Left lung (tissue), 1 donor: ENCODE data around the genes KY, A4GNT and FOXL2.

DNA sequence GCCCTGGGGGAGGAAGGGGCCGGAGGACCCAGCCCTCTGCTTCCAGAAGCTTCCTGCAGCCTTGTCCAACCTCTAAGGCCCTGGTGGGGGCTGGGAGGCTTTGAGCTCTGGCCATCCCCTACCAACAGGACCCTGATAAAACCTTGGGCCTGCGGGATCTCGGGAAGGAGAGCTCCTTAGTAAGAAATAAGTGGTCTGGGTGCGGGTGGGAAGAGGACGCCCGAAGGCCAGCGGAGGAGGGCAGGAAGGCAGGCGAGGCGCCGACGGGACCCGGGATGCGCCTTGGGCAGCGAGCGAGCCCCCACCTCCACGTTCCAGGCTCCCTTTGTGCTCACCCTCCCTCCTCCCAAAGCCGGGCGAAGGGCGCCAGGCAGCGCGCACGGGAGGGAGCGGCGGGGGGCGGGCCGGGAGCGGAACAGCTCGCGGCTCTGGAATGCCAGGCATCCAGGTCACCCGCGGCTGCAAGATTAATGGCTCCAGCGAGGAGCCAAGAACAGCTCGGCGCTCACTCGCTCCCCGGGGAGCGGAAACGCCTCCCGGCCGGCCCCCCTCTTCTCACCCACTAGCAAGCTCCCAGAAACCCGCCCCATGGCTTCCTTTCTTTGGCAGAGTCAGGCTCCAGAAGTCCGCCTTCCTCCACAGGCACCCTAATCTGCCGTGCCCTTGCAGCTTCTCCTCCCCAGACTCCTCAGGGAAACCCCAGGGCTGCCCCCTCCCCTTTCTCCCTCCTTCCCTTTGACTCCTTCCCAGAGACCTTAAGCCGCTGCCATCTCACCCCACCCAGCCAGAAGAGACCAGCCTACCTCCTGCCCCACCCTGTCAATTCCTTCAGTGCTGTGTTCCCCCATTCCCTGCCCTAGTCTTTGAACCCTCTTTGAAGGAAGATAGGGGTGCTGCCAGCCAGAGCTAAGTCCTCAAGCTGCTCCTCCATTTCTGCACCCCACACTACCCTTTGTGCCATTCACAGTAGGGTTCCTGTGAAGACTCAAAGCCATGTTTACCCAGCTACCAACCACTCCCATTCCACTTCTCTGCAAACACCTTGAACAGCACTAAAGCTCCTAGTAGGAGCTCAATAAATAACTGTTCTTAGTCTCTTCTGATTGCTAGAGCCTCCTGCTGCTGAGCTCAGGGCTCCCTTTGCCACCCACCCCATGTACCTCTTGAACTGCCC, 10.0 kb downstream of the AMOTL2 start:
- PRO-cap = bidirectional peak, plus-strand start at position 470 of the sequence, minus-strand start at position 466 of the sequence

- PRO-cap = bidirectional peak, plus-strand start at chr3:134374241, minus-strand start at chr3:134374254
Observed at GRCh38 chr3:134373959-134374312, 311 bp downstream of the AMOTL2 start.

- PRO-cap = no peak
Observed at GRCh38 chr3:134650731-134651529, at the start of gene KY. KY (minus strand) TSS chr3:134651022.

- PRO-cap = no peak
Observed at GRCh38 chr3:134666409-134666961, 15.7 kb upstream of the KY start.

DNA sequence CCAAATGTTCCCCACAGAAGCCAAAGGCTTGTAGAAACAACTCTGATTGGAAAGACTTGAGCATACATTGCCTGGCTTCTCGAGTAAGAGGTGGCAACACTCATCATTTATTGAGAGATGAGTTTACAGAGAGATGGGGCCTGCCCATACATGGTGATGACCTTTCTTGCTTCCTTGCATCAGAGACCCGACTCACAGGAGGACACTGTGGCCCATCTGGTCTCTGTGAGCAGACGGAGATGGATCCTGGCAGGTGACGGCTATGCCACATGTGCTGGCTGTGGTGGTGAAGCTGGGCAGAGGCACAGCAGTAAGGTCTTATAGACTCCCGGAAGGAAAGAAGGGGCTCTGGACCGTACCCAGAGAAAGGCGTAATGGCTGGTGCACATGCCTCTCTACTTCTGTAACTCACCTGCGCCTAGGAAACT, 44.5 kb upstream of the KY start:
- PRO-cap = no peak

GRCh38 chr3:135155688-135156332, 360.8 kb downstream of the EPHB1 start:
- PRO-cap = no peak

- PRO-cap = no peak
Observed at GRCh38 chr3:135439110-135439919, 526.2 kb upstream of the PPP2R3A start.

DNA sequence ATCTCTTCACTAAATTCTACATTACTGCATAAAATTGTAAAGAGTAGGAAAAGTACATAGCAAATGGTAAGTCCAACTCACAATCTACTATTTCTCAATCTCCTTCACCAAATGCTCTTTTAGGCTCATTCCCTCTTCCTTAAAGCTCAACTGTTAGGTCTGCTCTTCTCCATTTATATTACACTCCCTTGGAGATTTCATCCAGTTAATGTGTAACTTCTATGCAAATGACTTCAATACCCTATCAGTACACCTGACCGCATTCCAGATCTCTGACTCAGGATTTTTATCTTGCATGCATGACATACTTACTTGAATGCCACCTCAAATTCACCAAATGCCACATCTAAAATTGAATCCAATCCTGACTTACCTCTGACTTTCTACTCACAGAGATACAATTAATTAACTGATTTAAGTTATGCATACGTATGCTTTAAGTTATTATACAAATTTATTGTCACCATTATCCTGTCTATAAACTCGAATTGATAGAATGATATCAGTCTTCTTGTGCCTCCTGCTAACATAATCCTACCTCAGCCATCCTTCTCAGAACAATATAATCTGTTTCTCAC, 127.0 kb downstream of the STAG1 start:
- PRO-cap = unidirectional peak, minus-strand start at position 148 of the sequence; unidirectional peak, minus-strand start at position 180 of the sequence

DNA sequence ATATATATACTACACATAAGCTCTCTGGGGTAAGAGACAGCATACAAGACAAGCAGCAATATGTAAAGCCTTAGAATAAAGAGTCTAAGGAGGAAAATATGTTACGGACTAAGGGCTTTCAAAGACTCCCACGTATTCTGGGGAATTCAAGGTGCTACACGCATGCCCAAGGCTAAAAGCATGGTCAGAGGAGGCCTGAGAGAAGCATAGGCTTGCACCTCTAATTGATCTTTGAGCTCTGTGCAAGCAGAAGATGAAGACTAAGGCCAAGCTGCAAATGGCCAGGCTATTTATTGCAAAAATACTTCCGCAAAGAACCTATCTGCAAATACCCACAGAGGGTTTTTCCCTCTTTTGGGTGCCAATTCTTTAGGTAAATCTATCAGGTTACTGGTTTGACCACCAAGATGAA, 119.6 kb downstream of the STAG1 start:
- PRO-cap = no peak

- PRO-cap = no peak
Observed at GRCh38 chr3:136648632-136649398, 103.4 kb downstream of the STAG1 start.

GRCh38 chr3:137242972-137243386, 285.2 kb downstream of the IL20RB start:
- PRO-cap = no peak

DNA sequence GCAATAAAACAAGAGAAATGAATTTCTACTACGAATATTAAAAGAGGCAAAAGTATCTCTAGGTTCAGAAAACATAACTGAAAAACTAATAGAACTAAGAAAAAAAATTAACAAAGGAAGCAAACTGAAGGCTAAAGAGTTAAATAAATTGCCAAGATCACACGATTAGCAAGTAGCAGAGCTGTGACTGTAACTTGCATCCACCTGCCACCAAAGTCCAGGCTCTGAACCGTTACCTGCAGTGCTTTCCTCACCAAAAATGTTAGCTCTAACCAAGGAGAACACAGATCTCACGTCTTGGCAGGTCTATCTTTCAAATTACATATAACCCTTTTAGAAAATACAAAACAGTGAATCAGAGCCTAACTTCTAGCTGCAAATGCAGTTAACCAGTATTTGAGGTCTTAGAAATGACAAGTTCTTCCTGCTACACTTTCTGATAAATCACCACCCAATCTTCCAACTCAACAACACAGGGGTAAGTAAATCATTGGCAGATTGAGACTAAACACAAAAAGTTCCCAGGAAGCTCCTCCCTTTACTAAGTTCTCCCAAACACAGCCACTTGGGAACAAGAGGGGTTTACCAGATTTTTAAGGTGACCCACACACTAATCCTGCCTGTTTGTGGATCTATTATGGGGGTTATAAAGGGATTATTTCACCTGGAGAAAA, at the start of gene A4GNT:
TSS of gene A4GNT (minus strand) at position 415 of the 674 bp plus-strand sequence.
- PRO-cap = no peak

GRCh38 chr3:138195518-138196155, 8.5 kb downstream of the ARMC8 start:
- PRO-cap = no peak

- PRO-cap = no peak
Observed at GRCh38 chr3:138749396-138750112, 85.2 kb downstream of the PIK3CB start.

GRCh38 chr3:138832649-138833095, 2.1 kb downstream of the PIK3CB start:
- PRO-cap = no peak

DNA sequence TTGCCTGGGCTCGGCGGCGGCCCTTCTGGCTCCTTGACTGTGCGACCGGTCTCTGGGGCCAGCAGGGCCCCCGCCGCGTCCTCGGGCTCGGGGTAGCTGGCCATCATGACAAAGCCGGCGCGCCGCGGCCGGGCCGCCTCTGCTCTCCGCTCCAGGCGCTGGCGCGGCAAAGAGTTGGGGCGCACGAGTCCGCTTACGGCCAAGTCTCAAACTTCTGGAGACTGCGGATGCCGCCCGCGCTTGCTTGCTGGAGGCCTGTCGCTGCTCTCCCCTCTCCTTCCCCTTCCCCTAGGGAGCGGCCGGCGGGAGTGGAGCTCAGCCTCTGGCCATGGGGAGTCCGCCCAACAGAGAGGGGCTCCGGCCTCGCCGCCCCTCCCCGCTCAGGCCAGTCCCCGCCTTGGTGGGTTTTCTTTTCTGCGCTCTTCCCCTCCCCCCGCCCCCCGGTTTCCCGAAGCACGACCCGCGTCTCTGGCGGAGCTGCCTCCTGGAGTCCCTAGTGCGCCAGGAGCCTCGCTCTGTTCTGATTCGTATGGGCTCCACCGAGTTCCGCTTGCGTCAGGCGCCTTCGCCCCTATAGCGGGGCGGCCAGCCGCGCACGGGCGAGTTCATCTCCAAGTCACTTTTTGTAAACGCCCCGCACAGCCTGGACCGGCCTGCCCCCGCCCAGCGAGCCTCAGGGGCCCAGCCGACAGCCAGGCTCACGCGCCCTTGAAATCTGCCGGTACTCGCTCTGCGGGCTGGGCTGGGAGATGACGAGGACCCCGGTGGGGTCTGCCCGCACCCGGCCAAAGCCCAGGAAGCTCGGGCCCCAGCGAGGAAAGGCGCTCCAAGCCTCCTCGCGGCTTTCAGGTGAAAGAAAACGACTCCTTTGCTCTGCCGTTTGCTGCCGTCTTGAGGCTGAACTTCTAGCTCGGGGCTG, at the start of gene FOXL2:
TSS of gene FOXL2 (minus strand) at position 522 of the 919 bp plus-strand sequence.
- PRO-cap = no peak

GRCh38 chr3:139329134-139329811, 14.5 kb upstream of the MRPS22 start:
- PRO-cap = no peak

DNA sequence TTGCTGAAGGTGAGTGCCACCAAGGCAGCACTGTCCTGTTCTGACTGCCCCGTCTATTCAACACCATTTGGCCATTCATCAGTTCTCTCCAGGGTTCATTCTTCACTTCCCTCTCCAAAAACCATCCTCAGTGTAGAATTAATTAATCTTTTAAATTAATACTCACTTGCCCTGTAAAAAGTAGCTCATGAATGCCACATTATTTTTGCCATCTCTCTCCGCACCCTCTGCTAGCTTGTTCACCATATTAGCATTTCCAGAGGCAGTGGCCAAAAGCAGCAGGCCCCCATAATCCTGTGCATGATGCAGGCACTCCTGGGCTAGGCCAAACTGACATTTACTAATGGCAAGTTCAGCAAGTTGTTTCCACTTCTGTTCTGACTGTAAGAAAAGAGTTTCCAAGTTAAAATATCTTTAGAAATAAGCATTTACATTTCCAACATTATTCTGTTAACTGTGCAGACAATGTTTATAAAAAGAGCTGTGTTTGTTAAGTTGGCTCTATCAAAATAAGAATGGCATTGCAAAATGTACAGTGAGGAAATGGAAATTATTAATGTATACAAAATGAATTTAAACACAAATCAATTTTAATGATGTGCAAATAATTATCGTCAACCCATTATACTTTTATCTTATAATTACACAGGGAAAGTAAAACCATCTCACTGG, 17.2 kb downstream of the MRPS22 start:
- PRO-cap = no peak

DNA sequence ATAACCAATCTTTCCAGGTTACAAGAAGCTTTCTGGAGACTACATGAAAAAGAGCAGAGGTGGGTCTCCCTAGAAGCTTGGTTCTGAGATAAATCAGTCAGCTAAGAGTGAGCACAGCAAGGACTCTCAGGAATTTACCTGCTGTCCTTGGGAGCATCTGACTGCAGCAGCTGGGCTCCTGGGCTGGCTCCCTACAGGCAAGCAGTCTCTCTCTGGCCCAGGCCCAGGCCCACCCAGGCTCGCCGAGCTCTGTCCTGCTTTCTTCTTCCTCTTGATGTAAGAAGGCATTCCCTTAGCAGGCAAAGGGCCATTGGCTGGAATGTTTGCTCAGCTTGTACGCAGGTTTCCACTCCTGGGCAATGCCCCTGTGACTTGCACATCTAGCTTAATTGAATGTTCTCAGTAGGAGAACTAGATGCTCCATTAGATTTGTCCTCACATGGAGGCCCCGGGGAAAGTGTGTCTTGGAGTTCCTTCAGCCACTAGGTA, 4.3 kb upstream of the RBP2 start:
- PRO-cap = no peak

- PRO-cap = no peak
Observed at GRCh38 chr3:139774461-139774759, 96.6 kb upstream of the NMNAT3 start.